H9 (cell line): ENCODE measurements around a stretch of chr13.

GRCh38 chr13:25262258-25262715, 25.0 kb downstream of the MTMR6 start:
- PRO-cap, result no peak

GRCh38 chr13:25468184-25468724, 96.5 kb downstream of the ATP8A2 start:
- PRO-cap, result bidirectional peak, plus-strand start at chr13:25468550, minus-strand start at chr13:25468504

DNA sequence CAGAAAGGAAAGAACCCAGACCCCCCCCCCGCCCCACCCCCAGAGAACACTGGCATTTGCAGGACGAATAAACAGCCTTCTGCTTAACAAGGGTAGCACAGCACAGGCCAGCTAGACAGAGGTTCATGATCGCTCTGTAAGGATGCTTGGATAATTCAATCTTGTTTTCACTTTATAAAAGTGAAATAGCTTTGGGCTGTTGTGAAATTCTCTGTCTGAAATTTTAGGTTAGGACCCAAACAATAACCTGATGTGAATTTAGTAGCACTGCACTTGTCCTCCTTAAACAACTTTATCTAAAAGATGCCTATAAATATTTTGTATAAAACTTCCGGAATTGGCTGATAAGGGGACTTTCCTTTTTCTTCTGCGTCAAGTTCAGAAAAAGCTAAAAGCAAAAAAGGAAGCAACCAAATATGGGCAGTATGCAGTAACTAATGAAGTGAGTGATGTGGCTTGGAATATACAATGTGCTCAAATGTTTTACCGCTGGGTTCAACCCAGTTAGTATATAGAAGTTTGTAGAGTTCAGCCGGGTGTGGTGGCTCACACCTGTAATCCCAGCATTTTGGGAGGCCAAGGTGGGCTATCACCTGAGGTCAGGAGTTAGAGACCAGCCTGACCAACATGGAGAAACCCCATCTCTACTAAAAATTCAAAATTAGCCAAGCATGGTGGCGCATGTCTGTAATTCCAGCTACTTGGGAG, 163.6 kb downstream of the SHISA2 start:
- PRO-cap, result no peak

GRCh38 chr13:26941474-26942115, 181.0 kb upstream of the GPR12 start:
- PRO-cap, result no peak

DNA sequence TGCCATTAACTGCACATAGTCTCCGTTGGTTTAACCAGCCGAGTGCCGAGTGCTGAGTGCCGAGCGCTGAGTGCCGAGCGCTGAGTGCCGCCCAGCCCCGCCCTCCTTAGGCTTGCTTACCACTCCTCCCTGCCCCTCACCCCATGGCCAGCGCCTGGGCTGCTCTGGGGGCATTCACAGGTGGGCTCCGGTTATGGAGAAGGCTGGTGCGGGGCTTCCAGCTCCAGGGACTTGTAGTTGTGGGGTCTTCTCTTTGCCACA, 164.7 kb downstream of the USP12 start:
- PRO-cap, result no peak

DNA sequence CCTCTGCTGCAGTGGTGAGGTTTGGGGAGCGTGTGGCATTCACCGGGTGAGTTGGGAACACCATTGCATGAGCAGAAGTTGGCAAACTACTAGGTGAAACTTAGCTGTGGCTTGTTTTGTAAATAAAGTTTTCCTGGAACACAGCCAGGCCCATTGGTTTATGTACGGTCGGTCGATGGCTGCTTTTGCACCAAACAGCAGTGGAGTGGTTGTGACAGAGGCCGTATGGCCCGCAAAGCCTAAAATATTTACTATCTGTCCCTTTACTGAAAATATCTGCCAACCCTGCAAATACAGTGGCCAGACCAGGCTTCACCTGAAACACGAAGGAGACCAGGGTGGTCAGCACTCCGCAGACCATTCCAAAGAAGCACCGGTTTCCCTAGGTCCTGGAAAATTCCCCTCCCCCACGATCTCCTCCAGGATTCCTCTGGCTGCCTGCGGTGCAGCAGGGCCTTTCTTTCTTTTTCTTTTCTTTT, 152.9 kb downstream of the USP12 start:
- PRO-cap, result no peak

DNA sequence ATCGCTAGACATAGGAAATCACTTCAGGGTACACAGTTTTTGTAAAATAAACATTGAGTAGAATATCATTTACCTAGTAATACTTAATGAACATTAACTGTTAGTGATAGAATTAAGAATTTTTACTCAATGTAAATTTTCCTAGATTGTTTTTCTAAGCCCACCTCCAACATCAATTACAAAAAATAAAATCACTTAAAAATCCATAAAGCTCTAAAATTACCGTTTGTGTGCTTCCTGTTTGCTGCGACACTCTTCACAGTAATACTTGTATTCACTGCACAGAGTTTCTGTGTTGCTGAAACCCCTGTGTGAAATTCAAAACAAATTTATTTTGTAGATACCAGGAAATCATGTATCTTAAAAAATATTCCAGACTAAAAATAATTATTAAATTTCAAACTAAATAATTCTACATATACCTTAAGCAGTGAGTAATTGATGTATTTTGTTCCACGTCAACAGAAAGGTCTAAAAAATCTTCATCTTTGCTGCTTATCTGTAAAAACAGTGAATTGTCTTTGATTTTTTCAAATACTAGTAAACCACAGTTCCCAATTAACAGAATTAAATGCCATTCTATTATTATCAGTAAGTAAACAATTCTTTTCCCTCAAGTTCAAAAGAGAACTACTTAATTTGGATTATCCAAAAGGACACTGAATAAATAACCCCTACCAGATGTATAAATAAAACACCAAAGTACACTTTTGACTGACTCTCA, 81.8 kb downstream of the USP12 start:
- PRO-cap, result no peak

DNA sequence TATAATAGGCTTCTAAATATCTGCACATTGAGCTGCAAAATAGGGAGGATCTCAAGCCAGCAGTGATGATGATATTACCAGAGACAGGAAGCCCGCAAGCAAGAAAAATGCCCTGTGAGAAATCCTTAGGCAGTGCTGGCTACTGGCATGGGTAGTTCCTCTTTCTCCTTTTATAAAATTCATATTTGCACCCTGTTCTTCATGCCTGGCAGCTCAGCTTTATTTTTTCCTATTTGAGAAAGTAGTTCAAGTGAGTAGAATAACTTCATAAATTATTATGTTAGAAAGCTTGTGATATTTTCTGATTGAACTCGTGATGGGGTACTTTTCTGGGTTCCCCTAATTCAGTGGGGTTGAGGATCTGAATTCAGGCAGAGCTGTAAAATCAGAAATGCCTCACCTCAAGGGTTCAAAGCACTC, 981 bp upstream of the USP12 start:
- PRO-cap, result no peak

DNA sequence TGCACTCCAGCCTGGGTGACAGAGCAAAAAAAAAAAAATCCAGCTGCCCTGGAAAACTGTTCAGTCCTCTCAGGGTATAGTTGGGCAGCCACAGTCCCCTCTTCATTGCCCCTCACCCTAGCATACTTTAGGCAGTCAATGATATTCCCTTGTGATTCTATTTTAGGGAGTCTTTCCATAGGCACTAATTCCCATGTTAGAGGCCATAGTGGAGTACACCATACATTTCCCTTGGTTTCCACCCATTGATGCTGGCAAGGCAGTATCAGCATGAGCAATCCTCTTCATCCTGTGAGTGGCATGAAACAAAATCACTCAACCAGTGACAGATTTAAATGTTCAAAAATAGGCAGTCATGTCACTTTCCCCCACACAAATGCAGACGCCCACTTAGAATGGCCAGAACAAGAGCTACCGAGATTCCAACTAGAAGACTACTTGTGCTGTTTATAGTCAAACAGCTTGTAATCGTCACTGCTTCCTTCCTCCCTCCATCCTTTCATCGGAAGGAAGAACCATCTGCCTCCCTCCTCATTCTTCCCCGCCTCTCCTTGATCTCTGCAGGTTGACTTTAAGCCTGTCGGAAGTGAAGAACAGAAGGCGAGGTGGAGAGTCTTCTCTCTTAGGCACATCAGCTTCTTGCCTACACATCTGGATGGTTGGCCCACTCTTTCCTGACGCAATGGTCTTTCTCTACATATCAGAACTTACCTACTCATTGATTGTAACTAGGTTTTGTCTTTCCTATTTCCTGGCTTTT, 22.5 kb downstream of the RASL11A start:
- PRO-cap, result no peak

- PRO-cap, result unidirectional peak, plus-strand start at chr13:27356069
Measured at GRCh38 chr13:27355703-27356378, 68.6 kb upstream of the GTF3A start.

DNA sequence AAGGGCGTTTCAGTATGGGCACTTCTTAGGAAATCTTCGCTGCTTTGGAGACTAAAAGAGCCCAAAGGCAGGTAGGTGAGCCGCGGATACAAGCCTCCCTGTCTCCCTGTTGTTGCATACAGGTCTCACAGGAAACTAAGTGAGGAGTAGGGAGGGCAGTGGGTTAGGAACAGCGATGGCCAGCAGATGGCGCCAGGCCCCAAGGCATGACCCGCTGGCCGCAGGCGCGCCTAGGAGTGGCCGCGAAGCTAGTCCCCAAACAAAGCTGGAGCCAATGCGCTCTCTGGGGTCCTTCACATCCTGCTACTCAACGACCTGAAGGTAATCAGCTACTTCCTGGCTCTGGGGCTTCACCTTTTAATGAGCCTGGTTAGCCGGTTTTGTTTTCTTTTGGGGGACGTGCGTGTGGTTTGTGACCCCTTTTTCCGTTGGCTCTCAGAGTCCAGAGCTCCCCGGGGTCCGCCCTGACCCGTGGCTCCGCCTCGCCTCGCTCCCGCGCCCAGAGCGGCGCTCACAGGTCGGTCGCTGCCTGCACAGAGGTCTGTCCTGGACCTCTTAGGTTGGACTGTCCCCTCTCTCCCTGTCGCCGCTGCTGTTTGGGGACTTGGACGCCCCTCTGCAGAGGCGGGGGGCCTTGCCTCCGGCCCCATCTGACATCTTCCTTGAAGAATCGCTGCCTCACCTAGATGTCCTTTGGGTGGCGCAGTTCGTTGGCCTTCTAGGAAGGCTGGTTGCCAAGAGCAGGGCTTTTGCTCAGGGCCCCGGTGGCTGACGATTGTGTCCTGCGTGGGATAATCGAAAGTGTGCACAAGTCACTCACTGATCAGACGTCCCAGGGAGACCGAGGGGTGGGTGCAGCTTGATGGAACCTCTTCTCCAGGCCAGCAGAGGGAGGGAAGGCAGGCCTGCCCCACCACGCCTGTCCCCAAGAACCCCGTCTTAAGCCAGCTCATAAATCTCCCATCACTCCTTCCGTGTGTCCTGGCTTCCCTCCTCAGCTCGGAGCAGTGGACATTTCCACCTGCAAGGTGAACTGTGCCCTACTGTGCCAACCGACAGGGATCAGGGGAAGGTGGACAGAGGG, 62.1 kb upstream of the GTF3A start:
- PRO-cap, result bidirectional peak, plus-strand start at position 296 of the sequence, minus-strand start at position 137 of the sequence; bidirectional peak, plus-strand start at position 493 of the sequence, minus-strand start at position 489 of the sequence

DNA sequence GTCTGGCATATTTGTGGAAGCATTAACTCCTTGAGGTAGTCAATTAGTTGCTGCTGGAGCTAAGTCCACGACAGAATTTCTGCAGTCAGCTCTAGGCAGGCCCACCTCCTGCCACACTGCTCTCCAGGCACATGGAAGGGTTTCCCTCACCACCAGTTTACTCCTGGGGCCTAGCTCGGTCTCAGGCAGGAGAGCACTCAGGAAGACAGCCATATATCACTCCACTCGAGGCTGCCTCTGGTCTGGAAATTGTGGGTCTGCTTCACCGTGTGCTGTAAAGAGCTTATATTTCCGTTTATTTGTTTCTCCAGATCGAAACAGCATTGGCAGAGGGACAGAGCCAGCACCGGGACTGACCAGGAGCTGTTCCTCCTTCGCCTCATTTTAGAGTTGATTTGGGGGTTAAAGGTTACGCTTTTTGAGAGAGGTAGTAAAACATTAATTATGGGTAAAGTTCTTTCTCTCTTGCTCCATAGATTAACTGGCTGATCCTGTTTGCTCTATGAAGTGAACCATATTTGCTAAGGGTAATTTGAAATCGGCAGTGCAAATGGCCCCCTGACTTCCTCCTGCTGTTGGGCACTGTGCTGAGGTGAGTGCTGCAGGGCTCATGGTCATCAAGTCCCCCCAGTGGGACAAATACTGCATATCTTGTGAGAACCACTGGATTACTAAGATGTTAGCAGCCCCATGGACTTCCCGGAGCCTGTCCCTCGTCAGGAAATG, 20.5 kb upstream of the GTF3A start:
- PRO-cap, result no peak

GRCh38 chr13:27917070-27917895, 2.5 kb upstream of the PDX1 start:
- PRO-cap, result no peak

- PRO-cap, result no peak
Measured at GRCh38 chr13:27954984-27955507, 14.1 kb downstream of the CDX2 start.

GRCh38 chr13:28047839-28048100, 52.6 kb downstream of the FLT3 start:
- PRO-cap, result no peak

GRCh38 chr13:28239097-28239966, 101.0 kb downstream of the PAN3 start:
- PRO-cap, result no peak

- PRO-cap, result no peak
Measured at GRCh38 chr13:28277124-28277645, 138.8 kb downstream of the PAN3 start.

- PRO-cap, result no peak
Measured at GRCh38 chr13:28329651-28330229, 165.2 kb downstream of the FLT1 start.

GRCh38 chr13:28501546-28501995, 6.6 kb upstream of the FLT1 start:
- PRO-cap, result no peak

DNA sequence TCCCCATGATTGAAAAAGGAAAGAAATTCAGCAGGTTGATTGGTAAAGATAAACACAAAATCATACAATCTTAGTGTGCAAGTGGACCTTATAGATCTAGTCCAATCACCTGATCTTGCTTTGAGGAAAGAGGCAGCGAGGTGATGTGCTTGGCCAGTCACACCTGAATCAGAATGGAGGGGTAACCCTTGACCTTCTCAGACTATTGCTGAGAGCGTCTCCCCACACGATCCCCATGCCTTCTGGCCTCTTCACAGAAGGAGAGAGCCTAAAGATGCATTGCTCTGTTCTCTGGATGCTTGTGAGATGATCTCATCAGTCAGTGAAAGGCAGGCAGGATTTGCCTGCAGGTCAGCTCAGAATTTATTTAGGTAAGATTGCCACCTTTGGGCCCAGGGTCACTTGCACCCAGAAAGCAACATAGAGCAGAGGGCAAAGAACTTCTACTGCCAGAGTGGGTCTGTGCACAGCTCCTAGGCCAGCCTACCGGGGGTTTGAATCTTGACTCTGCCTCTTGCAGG, 8.2 kb upstream of the FLT1 start:
- PRO-cap, result unidirectional peak, minus-strand start at position 244 of the sequence